Zone of skin (tissue), 1 donor: ENCODE measurements around a stretch of chr21.

GRCh38 chr21:17611836-17612010 lies 978 bp downstream of the BTG3 start:
- RRBS, result no CpG with 5 or more reads among the region's 11 CpGs

DNA sequence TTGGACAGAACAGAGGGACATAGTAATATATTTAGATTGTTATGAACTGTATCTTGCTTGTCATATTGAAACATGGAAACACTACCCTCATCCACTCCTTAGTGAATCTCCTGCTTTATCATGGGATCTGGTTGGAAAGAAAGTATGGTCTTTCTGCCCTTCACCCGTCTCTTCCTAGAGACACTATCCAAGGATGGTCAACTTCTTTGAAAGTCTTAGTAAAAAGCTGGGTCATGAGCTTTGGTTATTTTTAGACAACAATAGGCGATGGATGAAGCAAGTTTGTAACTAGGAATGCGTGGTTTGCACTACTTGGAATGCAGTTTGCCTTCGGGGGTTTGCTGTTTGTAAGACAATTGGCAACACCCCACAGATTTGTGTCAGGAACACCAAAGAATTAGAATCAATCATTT lies 60.5 kb upstream of the BTG3 start:
- RRBS, result no CpG with 5 or more reads among the region's 4 CpGs

GRCh38 chr21:17795007-17795657 lies 24.0 kb downstream of the C21orf91 start:
- RRBS, result no CpG with 5 or more reads among the region's 5 CpGs

DNA sequence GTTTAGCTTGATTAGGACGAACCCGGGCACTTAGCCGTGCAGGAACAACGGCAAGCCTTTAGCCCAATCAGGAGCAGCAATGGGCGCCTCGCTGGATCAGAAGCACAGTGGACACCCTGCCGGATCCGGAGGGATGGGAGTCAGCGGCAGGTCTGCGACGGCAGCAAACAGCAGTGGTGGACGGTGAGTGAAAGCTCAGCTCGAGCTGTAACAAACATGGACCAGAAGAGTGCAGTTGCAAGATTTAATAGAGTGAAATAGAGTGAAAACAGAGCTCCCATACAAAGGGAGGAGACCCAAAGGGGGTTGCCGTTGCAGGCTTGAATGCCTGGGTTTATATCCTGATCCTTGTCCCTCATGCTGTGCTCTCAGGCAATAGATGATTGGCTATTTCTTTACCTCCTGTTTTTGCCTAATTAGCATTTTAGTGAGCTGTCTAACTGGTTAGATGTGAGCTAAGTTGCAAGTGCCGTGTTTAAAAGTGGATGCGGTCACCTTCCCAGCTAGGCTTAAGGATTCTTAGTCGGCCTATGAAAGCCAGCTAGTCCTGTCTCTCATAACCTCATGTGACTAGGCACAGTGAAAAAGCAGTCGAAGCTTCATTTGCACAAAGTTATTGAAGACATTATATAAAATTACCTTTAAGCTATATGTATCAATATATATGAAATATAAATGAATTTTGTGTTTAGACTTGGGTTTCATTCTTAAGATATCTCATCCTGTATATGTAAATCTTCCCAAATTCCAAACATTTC lies 356.6 kb upstream of the TMPRSS15 start:
- RRBS, result no CpG with 5 or more reads among the region's 18 CpGs

GRCh38 chr21:19303824-19304148 lies 900.2 kb upstream of the TMPRSS15 start:
- RRBS, result no CpG with 5 or more reads among the region's 1 CpG

- RRBS, result no CpG with 5 or more reads among the region's 16 CpGs
These were observed 1144.4 kb upstream of the NCAM2 start for GRCh38 chr21:19853675-19854396.

- RRBS, result 97% methylated on average over 8 of the region's 27 CpGs
These were observed 148.6 kb downstream of the NCAM2 start for GRCh38 chr21:21146543-21147573.

- RRBS, result 3% methylated on average over 6 of the region's 24 CpGs
These were observed 1.2 kb downstream of the JAM2 start for GRCh38 chr21:25640187-25640712.

- RRBS, result no CpG with 5 or more reads among the region's 5 CpGs
These were observed 161.1 kb downstream of the GABPA start for GRCh38 chr21:25895884-25896353.

DNA sequence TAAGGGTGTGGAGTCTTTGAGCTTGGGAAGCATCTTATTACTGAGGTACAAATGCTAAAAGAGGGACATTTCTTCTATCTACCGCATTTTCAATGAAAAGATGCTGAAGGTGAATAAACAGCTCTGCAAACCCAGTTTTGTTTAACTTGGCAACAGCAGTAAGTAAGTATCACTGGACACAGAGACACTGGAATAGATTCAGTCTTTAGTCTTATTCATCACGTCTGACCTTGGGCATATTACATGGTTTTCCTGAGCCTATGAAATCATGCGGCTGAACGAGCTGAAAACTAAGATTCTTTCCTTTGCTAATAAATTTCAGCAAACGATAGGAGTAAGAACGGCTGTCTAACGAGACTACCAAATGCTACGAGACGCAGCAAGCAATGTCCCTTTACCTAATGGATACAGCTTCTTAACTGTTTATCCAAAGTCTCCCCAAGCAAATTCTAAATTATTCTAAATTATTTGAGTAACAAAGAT lies 207.4 kb downstream of the GABPA start:
- RRBS, result no CpG with 5 or more reads among the region's 9 CpGs

GRCh38 chr21:25983617-25984357 lies 186.8 kb downstream of the APP start:
- RRBS, result no CpG with 5 or more reads among the region's 5 CpGs

GRCh38 chr21:26107585-26108002 lies 63.0 kb downstream of the APP start:
- RRBS, result no CpG with 5 or more reads among the region's 2 CpGs

DNA sequence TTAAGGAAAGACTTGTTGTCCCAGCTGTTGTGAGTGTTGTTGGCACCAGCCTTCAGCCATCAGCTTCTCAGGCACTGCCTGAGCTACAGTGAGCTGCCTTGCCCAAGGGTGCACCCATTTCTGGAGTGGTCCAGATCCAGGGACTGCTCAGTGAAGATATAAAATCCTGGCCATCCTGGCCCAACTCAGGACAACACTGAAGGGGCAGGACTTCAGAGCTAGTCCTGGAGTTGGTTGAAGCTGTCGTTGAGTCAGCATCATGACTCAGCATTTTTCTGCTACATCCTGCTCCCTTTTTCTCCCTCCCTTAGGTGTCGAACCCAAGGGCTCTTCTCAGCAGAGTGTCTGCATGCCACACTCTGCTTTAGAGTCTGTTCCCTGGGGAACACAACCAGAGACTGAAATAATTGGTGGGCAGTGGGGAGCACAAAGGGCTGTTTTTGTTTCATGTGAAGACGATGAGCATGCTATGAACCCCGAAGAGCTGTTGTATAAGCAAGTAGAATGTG lies 167.4 kb downstream of the CYYR1 start:
- RRBS, result no CpG with 5 or more reads among the region's 4 CpGs

GRCh38 chr21:26570208-26570656 lies 2.9 kb downstream of the CYYR1 start:
- RRBS, result no CpG with 5 or more reads among the region's 3 CpGs

DNA sequence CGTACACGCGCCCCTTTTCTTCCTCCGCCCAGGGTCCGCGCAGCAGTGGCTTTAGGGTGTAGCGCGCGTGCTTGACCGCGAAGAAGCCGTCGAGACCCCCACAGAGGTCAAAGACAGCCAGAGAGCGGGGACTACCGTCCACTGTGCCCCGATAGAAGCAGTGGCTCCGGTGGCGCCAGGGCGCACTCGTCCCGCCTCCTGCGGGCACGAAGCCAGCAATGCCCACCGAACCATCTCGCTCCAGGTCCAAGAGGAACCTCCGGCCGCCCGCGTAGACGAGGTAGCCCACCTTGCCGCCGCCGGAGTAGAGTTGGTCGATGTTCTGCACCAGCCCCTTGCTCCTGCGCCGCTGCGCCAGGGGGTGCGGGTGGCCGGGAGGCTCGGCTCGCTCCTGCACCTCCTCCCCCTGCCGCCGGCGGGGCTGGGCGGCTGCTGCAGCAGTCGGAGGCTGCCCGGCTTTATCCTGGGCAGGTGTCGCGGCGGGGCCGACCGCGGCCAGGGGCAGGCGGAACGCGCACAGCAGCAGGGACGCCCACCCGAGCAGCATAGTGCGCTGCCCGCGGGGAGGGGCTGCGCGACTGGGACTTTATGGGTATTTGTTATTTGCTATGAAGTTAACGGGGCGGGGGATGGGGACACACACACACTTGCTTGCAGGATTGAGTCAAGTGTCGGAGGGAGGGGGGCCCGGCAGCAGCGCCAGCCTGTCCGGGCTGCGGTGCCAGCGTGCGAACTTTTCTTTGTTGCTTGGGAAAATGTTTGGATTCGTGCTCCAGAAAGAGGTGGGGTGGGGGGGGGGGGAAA lies 841 bp downstream of the ADAMTS5 start:
- RRBS, result 4% methylated on average over 30 of the region's 73 CpGs

GRCh38 chr21:27423011-27423535 lies 456.2 kb upstream of the ADAMTS5 start:
- RRBS, result no CpG with 5 or more reads among the region's 4 CpGs

DNA sequence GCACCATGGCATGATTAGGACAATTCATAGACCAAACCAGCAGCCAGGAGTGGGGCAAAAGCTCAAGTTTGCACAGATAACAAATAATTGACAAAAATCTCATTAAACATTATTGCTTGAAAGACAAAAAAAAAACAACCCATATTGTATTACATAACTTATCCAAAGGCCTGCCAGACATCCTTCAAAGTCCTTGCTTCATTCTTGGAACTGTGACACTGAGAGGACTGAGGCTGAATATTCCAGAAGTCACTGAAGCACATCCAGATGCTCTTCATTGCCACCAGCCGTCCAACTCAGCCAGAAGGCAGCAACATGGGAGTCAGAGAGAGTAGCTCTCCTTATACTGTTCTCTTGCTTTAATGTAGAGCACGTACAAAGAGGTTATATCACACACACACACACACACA lies 647.6 kb downstream of the N6AMT1 start:
- RRBS, result no CpG with 5 or more reads among the region's 2 CpGs

DNA sequence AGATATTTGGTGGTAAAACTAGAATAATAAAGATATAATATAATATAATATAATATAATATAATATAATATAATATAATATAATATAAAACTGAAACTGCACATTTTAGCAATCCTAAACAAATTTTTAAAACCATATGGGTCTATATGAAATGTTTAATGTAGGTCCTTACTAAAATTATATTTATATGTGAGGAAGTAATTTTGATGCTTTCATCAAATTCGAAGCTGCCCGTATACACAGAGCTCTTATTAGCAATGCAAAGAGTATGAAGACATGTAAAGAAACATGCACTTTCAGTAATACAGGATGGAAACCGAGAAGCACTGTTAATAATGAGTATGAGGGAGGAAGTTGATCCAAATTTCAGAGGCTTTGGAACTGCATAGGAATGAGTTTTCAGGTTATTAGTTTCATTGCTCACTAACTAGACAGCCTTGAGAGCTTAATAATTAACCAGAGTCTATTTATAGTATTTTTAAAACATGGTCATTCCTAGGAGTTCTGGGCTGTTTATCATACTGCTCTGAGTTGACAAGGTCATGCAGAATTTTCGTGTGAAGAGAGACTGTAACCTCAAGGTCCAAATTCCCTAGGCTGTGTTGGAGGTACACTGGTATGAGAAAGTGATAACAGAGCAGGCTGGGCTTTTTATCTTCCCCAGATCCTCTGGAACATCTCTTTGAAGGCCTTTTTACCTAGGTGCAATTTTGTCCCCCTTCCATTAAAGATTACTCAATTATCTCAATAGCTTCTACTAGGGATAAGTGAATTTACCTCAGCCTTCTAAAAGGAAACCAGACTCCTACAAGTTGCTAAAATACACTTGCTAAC lies 628.9 kb downstream of the N6AMT1 start:
- RRBS, result no CpG with 5 or more reads among the region's 4 CpGs

DNA sequence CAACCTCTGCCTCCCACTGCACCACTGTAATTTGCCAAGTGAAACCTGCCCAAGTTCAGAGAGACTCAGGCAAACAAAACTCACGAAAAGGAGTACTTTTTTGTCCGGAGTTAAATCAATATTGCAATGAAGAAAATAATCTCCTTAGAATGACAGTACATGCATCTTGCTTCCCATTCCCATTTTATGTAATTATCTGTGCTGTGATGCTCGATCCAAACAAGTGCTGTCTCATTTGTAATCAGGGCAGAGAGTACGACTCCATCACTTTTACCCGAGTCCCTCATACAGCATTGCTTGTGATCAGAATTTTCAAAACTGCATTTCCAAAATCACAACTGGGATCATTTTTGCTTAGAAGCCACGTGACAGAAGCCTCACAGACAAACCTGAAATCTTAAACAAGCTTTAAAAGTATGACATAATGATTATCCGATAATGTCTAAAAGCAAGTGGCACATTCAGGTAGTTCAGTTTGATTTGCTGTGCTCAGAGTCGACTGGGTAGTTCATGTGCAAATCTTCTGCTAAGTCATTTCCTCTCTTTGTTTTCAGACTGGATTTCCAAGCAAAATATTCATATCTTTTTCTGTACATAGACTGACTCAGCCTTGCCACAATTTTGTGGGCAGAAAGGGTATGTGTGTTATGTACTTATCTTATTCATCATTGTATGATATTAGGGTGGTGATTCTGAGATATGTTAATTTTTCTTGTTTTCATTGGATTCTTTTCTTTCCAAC lies 248.4 kb downstream of the N6AMT1 start:
- RRBS, result no CpG with 5 or more reads among the region's 8 CpGs